ENCODE measurements around a stretch of chr22.

DNA sequence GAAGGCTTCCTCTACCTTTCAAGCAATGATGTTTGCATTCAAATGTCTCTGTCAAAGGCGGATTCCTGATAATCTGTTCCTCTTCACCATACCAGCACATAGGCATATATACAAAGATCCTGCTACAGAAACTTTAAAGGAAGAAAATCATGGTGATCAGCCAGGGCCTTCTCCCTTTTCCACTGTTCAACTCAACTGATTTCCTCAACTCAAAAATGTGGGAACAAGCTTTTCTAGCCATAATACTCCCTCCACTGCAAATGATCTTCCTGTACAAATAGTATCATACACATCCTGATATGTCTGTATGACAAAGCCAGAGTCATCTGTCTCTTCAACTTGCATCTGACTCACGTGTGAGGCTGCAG is 13.4 kb downstream of the PATZ1 start:
- PRO-cap, result no peak
- RRBS, 2 experiments, result no CpG with 5 or more reads among the region's 2 CpGs

GRCh38 chr22:31342996-31343754 is 3.0 kb downstream of the PATZ1 start:
- PRO-cap, result no peak
- RRBS, 2 experiments, result 4% methylated on average over 3 to 5 of the region's 10 CpGs

- PRO-cap, result no peak
- RRBS, 2 experiments, result no CpG with 5 or more reads among the region's 9 CpGs
Measured at GRCh38 chr22:31343755-31344171, 2.4 kb downstream of the PATZ1 start.

DNA sequence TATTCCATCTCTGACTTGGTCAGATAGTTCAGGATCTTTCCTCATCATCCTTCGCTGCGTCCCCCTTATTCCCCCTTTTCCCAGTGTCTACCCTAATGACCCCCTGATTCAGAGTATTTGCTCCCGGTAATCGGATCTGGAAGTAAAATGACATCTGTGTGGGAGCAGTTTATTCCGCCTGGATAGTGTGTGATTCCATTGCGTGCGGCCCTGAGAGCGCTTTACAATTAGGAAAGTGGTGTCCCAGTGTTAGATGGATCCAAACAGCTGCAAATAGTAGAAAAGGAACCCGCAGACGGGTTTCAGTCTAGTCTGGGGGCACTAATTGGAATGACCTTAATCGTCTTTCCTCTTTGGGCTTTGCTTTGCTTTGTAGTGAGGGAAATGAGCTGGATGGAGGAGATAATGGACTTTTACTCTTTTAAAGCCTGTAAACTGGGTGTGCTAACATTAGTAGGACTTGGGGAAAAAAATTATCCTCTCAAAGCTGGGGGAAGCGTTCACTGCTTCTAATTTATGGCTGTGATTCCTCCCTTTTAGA is 746 bp downstream of the DRG1 start:
- PRO-cap, result no peak
- RRBS, 2 experiments, result no CpG with 5 or more reads among the region's 12 CpGs

- PRO-cap, result no peak
- RRBS, 2 experiments, result no CpG with 5 or more reads among the region's 1 CpG
Measured at GRCh38 chr22:31579793-31580237, 82.2 kb downstream of the PISD start.

DNA sequence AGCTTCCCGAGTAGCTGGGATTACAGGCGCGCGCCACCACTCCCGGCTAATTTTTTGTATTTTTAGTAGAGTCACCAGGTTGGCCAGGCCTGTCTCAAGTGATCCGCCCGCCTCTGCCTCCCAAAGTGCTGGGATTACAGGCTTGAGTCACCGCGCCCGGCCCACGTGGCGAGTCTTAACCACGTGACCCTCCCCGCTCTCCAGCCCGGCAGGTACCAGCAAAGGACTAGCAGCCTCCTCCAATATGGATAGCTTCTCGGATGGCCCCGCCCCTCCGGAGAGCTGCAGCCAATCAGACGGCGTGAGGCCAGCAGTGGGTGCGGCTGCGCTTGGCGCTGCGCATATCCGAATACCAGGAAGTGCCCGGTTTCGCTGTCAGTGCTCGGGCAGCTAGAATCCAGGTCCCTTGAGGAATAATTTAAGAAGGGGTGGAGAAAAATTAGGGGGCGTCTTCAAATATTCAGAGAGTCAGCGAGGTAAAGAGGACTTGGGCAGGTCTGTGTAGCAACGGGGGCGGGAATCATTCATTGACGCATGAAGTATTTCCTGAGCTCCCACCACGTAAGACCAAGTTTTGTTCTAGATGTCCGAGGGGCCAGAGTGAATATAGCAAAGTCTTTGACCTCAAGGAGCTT is 14.7 kb upstream of the PISD start:
- PRO-cap, result no peak
- RRBS, 2 experiments, result 3 to 8% methylated on average over 15 to 16 of the region's 35 CpGs

GRCh38 chr22:31754231-31755221 is 707 bp downstream of the DEPDC5 start:
- PRO-cap, result no peak
- RRBS, 2 experiments, result no CpG with 5 or more reads among the region's 19 CpGs

GRCh38 chr22:31969701-31970459 is 25.5 kb downstream of the YWHAH start:
- PRO-cap, result no peak
- RRBS, 2 experiments, result 3 to 14% methylated on average over 1 to 4 of the region's 18 CpGs

GRCh38 chr22:31970460-31971226 is 26.3 kb downstream of the YWHAH start:
- PRO-cap, result no peak
- RRBS, 2 experiments, result 8 to 13% methylated on average over 2 to 5 of the region's 45 CpGs

DNA sequence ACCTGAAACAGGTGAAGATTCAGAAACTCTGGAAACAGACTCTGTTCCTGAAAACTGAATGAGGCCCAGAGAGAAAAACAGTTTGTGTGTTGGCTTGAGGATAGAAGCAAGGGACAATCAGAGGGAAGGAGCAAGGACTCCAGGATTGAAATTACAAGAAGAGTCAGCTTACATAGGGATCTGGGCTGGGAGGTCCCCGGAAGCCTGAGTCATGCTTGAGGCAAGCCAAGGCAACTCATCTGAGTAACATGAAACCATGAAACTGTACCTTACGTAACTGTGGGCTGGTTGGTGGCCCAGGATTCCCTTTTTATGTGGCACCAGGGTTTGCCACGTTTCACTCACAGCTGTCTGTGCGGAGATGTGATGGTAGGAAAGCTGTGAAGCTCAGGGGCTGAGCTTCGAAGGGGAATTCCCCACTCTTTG is 7.6 kb downstream of the SLC5A1 start:
- PRO-cap, result no peak
- RRBS, 2 experiments, result no CpG with 5 or more reads among the region's 5 CpGs

- PRO-cap, result no peak
- RRBS, 2 experiments, result no CpG with 5 or more reads among the region's 8 CpGs
Measured at GRCh38 chr22:32121442-32121817, 37.7 kb downstream of the C22orf42 start.

- PRO-cap, result no peak
- RRBS, 2 experiments, result 81% methylated on average over 3 of the region's 11 CpGs; no CpG with 5 or more reads in 1 of the 2 experiments
Measured at GRCh38 chr22:32232817-32233301, 22.3 kb downstream of the SLC5A4 start.

- PRO-cap, result no peak
- RRBS, 2 experiments, result no CpG with 5 or more reads among the region's 3 CpGs
Measured at GRCh38 chr22:32412388-32412609, 252 bp upstream of the RTCB start.

GRCh38 chr22:32512497-32513128 is 38.0 kb downstream of the FBXO7 start:
- PRO-cap, result no peak
- RRBS, 2 experiments, result no CpG with 5 or more reads among the region's 7 CpGs

DNA sequence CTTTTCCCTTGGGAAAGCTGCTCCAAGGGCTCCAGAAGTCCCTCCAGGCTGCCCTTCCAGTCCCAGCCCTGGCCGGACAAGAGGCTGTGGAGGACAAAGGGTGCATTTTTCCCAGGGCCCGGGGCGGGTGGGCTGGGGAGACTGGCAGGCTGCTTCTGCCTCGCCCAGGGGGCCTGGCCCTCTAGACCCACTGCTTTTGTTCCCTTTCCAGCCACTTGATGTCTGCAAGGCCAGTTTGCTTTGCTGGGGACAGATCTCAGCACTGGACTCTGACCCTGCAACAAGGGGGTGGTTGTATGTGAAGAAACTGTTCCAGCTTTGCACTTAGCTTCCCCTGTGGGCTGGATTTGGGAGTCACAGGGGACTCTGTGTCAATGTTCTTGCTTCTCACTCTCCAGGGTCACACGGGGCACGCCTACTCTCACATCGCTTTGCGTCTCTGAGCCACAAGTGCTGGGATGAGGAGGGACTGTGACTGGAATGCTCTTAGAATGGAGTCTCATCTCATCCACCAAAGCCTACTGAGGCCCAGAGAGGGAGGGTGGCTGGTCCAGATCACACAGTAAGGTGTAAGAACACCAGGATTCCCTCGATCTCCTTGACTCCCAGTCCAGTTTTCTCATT is 59.8 kb downstream of the FBXO7 start:
- PRO-cap, result no peak
- RRBS, 2 experiments, result 13% methylated on average over 1 of the region's 9 CpGs; no CpG with 5 or more reads in 1 of the 2 experiments

- PRO-cap, result no peak
- RRBS, 2 experiments, result no CpG with 5 or more reads among the region's 11 CpGs
Measured at GRCh38 chr22:32575417-32575996, 100.9 kb downstream of the FBXO7 start.

GRCh38 chr22:32621820-32622415 is 147.3 kb downstream of the FBXO7 start:
- PRO-cap, result no peak
- RRBS, 2 experiments, result no CpG with 5 or more reads among the region's 8 CpGs

DNA sequence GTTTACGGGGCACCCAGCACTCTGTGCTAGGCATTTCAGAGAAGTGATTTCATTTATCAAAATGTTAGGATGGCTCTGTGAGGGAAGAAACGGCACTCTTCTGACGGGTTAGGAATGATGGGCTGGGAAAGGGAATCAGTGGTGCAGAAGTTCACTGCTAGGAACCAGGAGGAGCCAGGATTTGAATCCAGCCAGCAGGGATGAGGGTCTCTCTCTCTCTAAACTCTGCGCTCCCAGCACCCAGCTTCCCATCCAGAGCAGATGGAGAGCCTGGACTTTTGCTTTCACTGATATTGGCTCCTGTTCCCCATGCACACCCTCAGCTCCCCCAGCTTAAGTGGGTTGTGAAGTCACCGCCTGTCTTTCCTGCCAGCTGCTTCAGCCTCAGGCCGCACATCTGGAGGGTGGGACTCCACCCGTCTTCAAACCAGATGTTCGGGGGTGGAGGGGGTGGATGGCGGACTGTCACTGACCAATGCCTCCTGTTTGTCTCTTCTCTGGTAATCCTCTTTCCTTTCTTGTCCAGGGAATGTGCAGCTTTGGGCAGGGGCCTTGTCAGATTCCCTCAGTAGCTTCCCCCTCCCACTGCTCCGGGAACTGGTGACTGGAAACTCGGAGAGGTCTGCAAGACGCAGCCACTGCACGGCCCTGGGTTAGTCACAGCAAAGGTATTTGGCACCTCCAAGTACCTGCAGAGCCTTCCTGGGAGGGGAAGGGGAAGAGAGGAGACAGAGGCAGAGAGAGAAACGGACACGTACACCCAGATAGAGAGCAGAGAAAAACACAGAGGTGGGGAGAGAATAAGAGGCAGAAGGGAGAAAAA is 56.3 kb upstream of the TIMP3 start:
- PRO-cap, result no peak
- RRBS, 2 experiments, result no CpG with 5 or more reads among the region's 15 CpGs

- PRO-cap, result no peak
- RRBS, 2 experiments, result no CpG with 5 or more reads among the region's 7 CpGs
Measured at GRCh38 chr22:32764339-32764617, 37.2 kb upstream of the TIMP3 start.

DNA sequence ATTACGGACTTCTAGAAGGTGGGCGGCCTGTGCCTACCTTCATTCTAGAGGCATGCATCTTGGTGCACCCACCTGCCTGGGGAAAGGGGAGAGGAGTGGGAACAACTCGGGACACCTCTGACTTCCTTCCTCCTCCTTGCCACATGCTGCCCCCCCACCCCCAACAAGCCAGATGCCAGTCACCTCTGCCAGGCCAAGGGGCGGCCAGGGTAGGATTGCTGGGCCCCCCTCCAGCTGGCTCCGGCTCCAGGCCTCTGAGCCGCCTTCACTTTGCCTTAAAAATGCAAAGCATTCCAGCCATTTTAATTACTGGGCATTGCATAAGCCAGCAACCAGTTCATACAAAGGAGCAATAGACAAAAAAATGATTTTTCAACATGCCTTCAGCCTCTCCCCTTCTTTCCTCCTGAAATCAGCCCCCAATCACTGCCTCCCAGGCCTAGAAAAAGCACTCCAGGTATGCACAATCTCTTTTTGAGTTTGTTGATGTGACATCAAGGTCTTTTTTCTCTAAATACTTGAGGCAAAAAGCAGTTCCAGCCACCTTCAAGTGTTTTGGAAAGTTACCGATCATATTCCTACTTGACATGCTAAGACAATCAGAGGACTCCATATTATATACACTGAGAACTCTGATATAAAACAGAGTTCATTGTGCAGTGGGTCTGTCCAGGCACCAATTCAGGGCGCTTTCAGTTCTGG is 12.5 kb upstream of the TIMP3 start:
- PRO-cap, result no peak
- RRBS, 2 experiments, result no CpG with 5 or more reads among the region's 8 CpGs